Thoracic aorta (tissue), 1 donor: ENCODE data around the gene DNAI2.

DNA sequence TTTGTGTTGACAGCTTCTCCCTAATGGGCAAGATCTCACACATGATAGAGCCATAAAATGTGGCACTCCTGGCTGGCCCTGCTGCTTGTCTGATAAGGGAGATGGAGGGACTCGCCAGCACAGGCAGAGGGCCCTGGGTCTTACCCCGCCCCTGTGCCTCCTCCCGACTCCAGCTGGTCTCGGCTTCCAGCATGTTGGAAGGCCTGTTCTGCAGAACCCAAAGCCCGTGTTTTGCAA is 106.7 kb upstream of the SDK2 start:
- RAMPAGE, long total RNA = no peak

GRCh38 chr17:74273960-74274557 is at the start of gene DNAI2:
Gene DNAI2 (plus strand): TSS chr17:74274234.
- RAMPAGE, long total RNA = no peak

DNA sequence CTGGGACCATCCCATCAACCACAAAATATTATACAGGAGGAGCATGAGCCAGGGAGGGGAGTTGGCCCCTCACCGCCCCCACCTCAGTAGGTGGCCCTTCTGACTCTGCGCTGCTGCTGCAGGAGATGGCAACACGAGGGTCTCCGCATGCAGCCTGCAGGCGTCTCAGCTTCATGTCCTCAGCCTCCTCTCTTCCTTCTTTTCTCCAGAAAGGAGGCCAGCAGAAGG is 20.5 kb downstream of the GPR142 start:
- RAMPAGE, long total RNA = no peak

DNA sequence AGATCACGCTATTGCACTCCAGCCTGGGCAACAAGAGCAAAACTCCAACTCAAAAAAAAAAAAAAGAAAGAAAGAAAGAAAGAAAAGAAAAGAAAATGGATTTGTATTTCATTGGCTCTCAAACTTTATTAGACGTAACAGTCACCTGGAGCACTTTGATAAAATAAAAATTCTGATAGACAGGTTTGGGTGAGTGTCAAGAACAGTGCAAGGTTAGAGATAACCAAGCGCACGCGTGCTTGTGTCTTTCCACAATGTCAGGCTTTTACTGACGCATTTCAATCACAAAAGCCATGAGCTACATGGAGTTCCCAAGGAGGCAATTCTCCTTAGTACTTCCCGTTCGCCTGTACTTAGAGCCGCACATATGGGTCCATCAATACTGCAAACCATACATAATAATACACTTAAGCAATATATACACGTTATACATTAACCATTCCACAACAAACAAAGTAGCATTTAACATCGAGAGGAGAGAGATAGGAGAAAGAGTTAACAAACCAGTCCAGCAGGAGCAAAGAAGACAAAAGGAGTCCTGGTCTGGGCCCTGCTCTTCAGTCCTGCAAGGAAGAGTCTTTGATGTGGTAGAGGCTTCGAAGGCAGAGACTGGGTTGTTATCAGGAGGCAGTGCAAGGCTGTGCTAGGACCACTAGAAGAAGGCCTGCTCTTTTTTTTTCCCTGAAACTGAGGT is 12.0 kb upstream of the GPRC5C start:
- RAMPAGE, long total RNA = no peak

- RAMPAGE, long total RNA = no peak
Measured at GRCh38 chr17:74520058-74520571, 11.2 kb downstream of the CD300LB start.

DNA sequence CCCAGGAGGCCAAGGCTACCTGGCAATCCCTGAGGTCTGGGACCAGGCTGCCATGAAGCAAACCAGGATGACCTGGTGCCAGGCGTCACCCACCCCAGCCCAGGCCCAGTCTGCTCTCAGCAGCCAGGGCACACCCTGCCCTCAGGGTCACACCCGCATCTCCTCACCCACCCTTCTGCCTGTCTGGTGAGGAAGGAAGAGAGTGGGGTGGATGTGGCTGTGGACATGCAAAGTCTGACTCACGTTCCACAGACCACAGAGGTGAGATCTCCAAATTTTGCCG is 6.5 kb upstream of the RAB37 start:
- RAMPAGE, long total RNA = no peak

DNA sequence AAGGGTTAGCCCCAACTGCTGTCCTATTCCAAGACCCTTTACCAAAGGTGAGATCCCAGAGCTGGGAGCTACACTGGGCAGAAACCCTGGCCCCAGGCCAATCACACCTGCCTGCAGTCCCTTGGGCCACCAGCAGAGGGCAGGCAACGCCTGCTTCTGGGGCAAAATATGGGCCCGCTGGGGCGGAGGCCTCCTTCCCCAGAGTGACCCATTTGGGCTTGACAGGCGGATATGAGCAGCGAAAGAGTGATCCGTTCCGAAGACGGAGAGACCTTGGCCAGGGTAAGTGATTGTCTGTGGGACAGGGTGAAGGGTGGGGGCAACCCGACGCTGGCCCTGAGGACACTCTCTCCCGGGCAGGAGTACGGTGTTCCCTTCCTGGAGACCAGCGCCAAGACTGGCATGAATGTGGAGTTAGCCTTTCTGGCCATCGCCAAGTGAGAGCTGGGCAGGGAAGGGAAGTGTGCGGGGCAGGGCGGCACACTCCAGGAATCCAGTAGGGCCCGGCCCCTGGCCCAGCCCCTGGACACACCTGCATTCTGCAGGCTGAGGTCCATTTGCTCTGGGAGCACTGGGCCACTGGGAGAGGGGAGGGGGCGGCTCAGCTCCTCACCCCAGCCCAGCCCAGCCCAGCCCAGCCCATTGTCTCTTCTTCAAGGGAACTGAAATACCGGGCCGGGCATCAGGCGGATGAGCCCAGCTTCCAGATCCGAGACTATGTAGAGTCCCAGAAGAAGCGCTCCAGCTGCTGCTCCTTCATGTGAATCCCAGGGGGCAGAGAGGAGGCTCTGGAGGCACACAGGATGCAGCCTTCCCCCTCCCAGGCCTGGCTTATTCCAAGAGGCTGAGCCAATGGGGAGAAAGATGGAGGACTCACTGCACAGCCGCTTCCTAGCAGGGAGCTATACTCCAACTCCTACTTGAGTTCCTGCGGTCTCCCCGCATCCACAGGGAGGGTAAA is 3.5 kb upstream of the NHERF1 start:
- RAMPAGE, long total RNA = no peak

DNA sequence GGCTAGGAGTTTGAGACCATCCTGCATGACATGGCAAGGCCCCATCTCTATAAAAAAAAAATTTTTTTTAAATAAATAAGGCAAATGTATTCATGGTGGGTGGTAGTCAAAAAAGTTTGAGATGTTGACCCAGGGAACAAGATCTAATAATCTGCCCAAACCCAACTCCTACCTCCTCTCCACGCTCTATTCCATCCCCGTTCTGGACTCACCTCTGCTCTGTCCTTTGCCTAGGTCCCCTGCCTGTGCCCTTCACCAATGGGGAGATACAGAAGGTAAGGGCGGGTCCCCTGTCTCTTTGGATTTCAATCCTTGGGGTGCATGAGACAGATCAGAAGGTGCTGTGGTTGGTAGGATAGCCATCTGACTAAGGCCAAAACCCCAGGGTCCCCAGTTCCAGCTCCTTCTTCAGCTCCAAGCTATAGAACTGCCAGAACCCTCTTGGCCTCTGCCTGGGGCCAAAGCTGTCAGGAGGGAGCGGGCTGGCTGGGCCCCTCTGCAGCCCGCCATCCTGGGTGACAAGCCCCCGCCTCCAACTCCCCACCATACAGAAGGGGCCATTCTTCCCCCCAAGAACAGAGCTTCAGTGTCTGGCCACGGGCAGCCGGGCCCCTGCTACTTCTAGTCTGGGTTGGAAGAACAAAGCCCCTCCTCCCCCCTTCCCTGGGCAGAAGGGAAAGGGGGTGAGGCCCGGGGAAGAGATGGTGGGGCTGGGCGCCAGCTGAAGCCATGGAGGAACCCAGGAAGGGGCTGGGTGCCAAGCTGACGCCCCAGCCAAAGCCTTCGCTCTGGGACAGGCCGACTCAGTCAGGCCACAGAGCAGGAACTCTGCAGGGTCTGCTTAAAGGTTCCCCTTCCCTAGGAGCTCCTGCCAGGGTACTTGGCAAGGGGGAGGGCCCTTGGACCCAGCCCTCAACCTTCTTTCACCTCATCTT is 9.2 kb downstream of the NAT9 start:
- RAMPAGE, long total RNA = start-site peak on the plus strand centred at position 358 of the sequence, 530 bp wide, 6 reads

GRCh38 chr17:74805501-74805952 is 29.2 kb downstream of the TMEM104 start:
- RAMPAGE, long total RNA = no peak

DNA sequence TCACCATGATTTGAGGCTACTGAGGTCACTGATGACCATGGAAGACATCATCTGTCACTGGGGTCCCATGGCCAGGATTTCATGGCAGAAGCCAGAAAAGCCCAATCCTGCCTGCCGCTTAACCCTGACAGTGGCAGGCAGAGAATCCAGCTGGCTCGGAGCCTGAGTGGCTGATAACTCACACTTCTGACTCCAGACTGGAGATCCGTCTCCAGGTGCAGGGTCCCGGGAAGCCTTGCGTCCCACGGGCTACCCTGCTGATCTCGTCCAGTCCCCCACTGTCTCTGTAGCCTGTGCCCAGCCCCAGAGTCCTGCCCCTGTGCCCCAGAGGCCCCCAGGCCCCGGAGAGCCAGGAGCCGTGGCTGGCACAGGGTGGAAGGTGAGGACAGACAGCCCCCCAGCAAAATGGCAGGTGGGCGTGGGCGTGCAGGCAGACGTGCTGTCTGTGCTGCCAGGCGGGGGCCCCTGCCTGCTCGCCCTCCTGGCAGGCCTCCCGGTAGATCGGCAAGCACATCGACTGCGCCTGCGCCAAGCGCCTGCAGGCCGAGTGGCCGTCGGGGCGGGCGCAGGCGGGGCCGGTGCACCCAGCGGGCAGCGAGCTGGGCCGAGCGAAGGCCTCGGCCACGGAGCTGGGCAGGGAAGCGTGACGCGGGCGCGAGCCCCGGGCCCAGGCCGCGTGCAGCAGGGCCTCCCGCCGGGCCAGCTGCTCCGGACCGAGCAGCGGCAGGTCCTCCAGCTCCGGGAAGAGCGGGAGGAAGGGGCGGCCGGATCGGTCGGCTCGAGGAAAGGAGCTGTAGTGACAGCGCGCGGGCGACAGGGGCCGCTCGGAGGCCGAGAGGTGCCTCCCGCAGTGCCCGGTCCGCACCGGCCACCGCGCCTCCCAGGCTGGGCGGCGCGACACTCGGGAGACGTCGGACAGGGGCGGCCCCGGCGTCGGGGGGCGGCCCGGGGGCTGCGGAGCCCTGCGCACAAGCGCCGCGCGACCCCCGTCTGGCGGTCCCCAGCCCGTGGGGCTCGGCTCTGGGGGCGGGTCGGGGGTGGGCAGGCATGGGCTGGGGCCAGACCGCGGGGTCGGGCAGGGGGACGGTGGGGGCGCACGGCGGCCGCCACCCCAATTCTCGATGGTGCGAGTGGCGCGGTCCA is 17.1 kb downstream of the GRIN2C start:
- RAMPAGE, long total RNA = no peak

DNA sequence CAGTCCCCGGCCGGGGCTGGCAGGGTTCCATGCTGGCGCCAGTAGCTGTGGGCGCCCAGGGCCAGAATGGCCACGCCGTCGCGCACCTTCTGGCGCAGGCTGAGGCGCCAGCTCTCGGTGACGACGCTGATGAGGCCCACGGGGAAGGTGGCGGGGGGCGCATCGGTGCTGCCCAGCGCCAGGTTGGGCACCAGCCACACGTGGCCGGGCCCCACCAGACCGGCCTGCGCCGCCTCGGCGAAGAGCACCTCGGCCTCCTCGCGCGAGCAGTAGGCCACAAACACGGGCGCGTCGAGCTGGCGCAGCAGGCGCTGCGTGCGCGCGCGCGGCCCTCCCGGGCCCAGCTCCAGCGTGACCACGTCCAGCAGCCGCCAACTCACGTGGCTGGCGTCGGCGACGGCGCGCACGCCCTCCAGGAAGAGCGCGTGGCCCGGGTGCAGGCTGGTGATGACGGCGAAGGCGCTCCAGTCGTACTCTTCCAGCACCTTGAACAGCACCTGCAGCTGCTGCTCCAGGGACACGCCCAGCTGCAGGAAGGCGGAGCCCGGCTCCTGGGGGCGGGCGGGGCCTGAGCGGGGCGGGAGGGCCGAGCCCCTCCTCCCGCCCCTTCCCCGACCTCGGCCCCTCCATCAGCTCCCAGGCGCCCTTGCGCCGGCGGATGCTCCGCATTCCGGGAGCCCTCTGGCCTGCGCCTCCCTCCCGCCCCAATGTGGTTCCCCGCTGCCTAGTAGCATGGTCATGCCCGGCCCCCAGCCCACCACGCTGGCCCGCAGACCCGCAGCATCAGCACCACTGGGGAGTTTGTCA is 7.4 kb downstream of the GRIN2C start:
- RAMPAGE, long total RNA = no peak

DNA sequence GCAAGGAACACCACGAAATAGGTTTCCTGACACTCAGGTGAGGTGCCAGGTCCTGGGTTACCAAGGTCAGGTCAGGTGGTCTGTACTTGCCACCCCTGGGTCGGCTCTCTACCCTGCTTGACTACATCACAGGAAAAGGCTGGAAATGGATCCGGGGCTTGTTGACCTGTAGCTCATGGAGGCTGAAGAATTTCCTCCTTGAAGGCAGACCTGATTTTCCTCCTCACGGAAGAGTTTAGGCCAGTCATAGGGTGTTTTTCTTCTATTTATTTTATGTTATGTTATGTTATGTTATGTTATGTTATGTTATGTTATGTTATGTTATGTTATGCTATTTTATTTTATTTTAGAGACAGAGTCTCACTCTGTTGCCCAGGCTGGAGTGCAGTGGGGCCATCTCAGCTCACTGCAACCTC is 4.7 kb upstream of the CDR2L start:
- RAMPAGE, long total RNA = no peak

DNA sequence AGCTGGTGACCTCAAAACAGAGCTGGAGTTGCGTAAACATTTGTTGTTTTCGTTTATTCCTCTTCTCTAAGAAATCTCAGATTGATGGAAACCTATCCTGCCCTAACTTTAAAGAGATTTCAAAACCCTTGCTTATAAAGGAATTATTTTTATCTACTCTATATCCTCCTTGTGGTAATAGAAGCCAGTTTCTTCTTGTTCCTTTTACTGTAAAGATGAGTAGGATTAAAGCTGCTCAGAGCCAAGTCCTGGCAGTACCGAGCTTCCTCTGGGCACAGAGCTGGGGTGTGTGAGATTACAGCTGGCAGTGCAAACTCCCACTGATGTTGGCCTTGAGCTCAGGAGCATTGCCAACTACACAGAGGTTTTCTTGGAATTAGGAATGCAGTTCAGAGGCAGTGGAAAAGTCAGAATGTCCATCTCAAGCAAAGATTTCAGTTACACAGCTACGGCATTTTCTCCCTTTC is 1.4 kb downstream of the KCTD2 start:
- RAMPAGE, long total RNA = no peak

GRCh38 chr17:75113992-75115093 is 4.6 kb downstream of the ARMC7 start:
- RAMPAGE, long total RNA = start-site peak on the plus strand at chr17:75114316-75114410, 10 reads

DNA sequence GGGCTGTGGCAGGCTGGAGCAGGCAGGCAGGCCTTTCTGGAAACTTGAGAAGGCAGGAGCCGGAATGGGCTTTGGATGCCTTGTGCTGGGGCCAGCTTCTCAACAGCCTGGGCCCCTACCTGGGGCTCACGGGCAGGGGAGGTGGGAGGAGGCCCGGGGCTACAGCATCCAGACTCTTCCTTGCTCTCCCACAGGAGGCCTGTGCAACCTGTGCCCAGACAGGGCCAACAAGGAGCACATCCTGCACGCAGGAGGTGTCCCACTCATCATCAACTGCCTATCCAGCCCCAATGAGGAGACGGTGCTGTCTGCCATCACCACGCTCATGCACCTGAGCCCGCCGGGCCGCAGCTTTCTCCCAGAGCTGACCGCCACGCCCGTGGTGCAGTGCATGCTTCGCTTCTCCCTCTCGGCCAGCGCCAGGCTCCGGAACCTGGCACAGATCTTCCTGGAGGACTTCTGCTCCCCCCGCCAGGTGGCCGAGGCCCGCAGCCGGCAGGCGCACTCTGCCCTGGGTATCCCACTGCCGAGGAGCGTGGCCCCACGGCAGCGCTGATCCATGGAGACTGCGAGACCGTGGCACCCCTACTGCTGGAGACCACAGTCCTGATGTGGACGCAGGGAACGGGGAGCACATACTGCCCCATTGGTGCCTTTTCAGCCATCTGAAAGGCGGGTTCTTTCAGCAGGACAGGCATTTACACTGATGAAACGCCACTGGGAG is 2.9 kb downstream of the NT5C start:
- RAMPAGE, long total RNA = no peak

DNA sequence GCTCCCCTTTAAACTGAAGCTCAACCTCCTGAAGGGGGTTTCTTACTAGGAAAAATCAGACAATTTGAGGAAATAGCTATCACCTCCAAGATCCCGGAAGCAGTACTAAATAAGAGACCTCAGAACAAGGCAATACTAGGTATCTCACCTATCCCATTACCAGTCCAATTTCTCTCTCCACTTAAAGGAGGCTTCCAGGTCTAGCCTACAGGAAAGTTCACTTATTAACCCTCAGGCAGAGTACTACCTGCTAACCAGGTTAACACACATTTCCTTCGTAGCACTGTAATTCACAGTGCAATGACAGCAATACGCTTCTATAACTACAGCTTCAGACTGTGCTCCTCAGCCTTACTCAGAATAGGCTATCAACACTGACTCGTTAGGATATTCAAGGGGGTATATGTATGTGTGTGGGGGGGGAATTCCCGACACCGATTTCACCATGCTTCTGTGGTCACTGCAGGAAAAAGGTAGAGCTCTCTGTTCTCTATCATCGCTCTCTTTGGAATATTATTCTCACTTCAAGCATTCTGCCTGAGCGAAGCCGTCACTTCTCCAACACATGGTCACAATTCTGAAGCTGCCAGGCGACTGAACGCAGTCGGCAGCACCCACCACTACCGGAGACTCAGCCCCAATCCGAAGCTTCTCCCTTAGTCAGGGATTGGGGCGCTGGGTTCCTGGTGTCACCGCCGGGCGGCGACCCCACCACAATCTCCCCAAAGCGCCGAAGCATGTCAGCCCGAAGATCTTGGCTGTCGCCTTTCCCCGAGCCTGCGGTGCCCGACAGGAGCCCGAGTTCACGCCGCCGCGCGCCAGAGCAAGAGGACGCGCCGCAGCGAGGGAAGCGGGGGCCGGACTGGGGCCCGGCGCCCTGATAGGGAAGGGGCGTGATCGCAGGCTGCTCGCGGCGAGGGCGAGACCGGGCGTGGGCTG is 628 bp downstream of the GGA3 start:
- RAMPAGE, long total RNA = no peak

DNA sequence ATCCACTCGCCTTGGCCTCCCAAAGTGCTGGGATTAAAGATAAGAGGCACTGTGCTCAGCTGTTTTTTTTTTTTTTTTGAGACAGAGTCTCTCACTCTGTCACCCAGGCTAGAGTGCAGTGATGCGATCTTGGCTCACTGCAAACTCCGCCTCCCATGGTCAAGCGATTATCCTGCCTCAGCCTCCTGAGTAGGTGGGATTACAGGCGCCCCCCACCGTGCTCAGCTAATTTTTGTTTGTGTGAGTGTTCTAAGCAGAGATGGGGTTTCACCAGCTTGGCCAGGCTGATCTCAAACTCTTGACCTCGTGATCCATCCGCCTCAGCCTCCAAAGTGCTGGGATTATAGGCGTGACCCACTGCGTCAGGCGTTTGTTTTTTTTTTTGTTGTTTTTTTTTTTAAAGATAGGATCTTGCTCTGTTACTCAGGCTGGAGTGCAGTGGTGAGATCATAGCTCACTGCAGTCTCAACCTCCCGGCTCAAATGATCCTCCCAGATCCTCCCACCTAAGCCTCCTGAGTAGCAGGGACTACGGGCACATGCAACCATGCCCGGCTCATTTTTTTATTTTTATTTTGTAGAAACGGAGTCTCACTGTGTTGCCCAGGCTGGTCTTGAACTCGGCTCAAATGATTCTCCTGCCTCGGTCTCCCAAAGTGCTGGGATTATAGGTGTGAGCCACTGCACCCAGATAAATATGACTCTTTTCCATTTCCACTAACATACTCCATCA is 37.2 kb downstream of the GRB2 start:
- RAMPAGE, long total RNA = no peak

DNA sequence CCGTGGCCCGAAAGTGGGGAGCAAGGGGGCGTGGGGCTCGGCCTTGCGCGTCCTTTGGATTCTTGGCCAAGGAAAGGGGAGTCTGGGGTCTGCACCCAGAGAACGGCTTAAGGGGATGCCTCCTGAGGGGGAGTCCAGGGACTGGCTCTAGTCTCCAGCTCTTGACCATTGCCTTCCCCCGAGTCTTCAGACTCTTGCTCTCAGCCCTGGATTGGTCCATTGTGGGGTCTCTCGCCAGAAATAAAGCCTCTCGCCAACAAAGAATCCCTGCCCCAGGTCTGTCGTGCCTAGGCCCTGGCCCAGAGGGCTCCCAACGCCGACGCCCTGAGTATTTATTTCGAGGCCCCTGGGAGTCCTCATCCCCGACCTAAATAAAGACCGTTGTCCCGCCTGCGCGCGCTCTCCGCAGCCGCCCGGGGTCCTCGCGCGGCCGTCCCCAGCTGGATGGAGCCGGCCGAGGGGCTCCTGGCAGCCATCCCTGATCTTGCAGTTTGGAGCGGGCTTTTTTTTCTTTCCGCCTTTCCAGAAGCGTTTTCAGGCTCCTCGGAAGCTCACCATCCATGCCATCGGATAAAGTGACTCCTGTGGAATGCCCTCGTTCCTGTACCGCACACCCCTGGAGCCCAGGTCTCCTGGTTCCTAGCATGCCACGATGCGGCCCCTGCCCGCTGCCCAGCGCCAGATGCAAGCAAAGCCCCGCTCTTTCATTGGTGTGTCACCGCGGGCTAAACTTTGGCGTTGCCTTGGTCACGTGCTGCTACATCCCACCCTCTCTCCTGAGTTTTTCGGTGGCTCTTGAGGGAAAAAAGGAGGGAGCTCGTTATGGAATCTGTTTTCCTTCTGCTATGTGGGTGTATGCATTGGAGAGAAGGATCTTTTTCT is 574 bp downstream of the TMEM94 start:
- RAMPAGE, long total RNA = no peak

DNA sequence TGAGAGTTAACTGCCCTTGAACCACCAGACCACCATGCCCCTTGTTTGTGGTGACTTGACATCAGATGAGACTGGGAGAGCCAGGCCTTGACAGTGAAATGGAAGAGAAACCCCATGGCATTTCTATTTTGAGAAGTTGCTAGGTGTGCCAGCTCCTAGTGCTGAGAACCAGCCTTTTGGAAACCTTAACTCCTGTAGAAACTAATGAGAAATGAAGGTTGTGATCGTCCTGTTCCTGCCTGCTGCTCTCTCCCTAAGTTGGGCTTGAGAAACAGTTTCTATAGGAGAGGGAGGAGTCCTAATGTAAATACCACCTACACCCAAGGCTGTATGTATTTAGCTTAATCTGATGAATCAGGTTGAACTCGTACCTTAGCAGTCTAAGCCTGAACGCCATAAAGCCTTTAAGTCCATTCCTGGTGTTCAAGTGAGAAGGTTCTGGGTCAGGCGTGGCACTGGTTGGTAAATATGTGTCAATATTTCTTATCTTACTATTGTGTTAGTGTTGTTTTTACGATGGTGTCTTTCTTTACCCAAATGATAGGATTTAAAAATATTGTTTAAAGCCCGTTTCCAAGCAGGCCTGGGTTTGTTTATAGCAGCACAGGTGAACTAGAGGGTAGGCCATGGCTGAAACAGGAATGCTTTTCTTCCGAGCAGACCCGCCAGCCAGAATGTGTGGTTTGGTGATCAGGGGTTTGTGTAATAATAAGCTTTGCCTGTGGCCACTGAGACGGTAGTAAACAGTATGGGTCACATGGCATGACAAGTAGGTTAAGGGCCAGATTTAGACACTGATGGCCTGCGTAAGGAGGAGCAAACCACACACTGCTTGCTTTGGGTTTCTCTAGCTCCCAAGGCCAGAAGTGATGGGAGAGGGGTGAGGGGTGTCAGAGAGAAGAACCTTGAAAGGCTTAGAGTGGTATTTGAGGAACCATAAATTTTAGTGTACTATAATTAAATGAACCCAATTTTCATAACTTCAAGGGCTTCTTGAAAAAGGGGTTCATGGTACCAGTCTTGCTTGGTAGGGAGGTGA is 3.2 kb downstream of the TMEM94 start:
- RAMPAGE, long total RNA = no peak

DNA sequence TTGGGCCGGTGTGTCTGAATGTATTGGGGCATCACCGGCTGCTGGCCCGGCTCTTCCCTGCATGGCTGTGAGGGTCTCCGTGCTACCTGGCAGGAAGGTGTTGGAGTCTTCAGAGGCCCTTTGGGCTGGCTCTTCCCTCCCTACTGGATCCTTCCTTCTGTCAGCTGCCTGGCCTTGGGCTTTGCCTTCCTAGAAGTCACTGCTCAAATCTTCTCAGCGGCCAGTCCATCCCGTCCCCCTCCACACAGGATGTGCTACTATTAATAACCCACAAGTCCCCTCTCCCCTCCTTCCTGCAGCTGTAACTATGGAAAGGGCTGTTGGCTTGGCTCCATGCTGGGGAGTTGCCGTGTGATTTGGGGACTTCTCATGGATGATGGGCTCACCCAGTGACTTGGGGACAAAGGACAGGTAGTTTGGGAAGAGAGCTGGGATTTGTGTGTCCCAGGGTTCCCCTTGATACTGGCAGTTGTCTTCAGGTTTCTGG is 19.4 kb downstream of the TMEM94 start:
- RAMPAGE, long total RNA = no peak